GM23248 (cell line): ENCODE measurements around a stretch of chr14.

DNA sequence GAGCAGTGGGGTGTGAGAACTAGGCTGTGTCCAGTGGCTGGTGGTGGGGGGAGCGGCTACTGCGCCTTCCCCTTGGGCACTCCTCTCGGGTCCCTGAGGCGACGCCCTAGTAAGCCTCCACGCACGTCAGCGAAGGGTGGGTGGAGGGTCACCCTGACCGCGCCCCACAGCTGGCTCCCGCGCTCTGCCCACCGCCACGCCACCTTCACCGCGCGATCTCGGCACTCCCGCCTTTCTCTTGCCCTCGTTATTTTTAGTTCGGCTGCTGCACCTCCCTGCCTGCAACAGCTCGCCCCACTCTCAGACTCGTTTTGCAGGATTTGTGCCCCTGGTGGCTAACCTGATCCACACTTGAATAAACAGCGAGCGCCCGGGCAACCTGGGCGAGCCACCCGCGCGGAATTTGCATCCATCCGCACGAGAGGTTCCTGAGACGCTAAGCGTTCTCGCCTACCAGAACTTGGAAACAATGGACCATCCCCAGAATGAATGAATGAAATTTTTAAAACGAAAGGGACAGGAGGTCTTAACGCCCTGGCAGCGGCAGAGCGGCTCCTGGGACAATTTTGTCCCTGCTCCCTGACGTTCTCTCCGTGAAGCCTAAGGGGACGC, 7.0 kb upstream of the BMP4 start:
- RAMPAGE, long total RNA, result no peak

- RAMPAGE, long total RNA, result no peak
Observed at GRCh38 chr14:54364566-54365481, 32.0 kb upstream of the CDKN3 start.

DNA sequence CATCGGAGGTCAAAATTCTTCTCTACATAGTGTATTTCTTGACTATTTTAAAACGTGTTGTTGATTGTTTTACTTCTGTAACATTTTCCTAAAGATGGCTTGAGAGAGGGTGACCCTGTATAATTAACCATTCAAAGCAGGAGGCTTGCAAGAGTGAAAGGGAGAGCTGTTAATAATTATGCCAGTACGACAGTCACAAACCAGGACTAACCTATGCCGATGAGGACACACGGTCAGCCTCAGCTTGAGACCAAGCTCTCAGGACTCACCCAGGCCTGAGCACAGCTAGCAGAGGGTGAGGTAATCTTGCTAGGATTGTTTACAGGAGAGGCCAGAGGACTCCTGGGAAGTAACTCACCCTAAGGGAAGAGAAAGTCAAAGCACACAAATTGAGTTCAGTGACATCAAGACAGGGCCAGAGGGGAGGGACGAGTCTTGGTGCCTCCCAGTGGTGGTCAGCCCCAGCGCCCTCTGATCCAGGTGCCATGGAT, 29.8 kb upstream of the CDKN3 start:
- RAMPAGE, long total RNA, result no peak

DNA sequence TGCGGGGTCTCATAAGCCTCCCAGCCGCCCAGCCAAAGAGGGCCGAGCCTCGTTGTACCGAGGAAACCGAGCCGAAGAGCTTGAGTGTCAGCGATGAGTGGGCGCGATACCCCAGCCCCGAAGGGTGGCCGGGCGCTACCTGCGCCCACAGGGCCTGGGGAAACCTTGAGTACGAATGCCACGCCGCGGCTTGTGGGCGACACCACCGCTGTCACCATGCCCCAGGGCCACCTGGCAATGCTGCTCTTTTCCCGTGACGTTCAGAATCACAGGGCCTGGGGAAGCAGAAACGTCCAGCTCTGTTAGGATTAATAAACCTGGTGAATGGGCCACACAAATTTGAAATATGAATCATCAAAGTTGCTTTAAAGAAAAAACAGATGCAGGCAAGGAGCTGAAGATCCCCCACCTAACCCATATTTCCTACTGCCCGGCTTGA, 541 bp downstream of the CDKN3 start:
- RAMPAGE, long total RNA, result no peak

DNA sequence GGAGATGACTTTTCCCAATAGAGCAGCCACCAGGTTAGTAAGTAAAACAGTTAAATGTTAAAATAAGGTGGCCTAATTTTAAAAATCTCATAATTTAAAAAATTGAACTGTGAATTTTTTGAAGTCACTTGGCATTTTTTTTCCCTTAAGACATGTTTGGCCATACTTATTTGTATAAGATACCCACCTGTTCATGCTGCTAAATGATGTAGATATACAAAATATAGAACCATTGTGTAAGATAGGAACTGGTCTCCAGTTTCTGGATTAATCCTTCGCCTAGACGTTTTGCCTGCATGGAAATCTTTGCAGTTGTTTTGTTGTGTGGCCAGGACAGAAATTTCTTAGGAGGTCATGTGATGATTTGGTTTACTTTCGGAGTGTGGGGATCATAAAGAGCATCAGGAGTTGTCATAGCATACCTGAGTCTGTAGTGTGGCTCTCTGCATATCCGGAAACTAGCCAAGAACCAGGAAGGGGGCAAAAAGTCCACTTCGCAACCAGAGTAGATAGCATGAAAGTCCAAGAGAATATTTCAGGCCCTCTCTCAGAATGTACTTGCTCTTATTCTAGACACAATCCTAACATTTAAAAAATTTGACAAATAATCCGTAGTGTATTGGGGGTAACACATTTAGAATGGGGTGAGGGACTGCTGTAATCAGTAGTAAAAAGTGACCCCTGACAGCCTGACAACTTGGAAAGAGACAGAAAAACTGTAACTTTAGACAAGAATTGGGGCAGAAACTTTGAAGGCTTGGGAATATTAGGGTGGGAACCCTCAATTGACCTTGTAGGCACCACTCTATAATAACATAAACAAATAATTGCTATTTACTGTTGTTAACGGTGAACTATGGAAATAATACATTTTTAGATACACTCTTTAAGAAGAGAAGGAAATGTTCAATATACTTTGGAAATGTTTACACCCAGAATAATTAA, 3.2 kb downstream of the SAMD4A start:
- RAMPAGE, long total RNA, result no peak

DNA sequence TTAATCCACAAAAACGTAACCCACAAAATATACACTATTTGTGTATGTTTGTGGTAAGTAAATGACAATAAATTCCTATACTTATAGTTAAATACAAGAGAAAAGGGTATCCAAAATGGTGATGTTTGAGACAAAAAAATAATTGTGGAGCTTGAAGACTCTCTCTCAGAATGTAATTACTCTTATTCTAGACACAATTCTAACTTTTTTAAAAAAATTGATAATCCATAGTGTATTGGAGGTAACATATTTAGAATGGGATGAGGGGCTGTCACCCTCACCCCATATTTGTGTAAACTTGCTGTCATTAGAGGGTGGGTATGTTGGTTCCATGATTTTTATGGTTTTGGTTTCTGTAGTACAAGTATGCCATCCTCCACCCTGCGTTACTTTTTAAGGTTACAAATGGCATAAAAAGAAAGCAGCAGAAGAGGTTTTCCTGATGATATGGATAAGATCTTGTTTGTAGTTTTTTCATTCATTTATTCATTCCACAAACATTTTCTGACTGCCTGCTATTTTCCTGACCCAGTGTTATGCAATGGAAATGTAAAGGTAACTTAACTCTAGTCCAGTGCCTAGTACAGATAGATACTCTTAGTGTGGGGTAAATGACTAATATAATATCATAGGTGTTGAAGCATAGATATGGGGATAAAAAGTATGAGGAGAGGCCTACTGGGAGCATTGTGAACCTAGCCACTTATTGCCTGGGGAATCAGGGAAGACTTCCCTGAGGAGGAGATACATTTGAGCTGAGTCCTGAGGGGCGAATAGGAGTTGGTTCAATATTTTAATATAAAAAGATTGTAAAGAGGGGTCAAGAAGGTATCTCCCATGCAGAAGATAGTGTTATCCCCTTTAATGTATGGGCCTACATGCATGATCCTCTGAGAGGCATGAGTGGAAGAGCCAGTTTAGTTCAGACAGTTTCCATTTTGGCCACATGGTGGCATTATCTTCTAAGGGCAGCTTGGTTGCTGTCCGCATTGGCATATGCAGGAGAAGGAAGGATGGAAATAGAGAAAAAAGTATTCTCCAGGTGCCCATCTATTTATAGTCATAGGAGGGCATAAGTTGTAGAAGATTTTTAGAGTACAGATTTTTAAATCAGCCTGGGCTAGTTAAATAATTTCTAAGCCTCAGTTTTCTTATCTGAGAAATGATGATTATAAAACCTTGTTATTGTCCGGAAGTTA, 5.0 kb downstream of the SAMD4A start:
- RAMPAGE, long total RNA, result no peak

DNA sequence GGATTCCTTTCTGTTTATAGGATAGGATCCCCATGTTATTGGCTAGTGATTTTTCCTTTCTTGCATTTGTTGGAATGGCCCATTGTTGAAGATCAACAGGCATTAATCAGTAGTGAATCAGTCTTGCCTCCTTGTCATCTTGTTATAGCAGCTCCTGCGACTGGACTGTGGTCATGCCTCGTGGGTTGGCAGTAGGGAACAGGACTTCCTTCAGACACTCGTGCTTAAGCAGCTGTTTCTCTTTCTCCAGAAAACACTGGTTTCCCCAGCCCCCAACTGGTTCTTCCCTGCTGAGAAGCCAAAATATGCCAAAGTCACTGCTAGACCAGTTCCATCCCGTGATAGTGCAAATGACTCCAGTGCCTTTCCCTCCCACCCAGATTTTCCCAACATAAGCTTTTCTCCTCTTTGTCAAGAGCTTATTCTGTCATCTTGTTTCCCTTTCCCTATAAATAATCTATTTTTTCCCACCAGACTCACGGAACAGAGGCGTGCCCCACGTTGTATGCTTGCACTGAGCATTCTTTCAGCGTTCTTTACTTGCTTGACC, 83.5 kb downstream of the SAMD4A start:
- RAMPAGE, long total RNA, result no peak

- RAMPAGE, long total RNA, result no peak
Observed at GRCh38 chr14:54669553-54670467, 102.9 kb downstream of the SAMD4A start.

- RAMPAGE, long total RNA, result no peak
Observed at GRCh38 chr14:54707507-54708396, 140.8 kb downstream of the SAMD4A start.

- RAMPAGE, long total RNA, result no peak
Observed at GRCh38 chr14:54785105-54785773, 117.4 kb downstream of the GCH1 start.

- RAMPAGE, long total RNA, result no peak
Observed at GRCh38 chr14:54844487-54844893, 58.1 kb downstream of the GCH1 start.

DNA sequence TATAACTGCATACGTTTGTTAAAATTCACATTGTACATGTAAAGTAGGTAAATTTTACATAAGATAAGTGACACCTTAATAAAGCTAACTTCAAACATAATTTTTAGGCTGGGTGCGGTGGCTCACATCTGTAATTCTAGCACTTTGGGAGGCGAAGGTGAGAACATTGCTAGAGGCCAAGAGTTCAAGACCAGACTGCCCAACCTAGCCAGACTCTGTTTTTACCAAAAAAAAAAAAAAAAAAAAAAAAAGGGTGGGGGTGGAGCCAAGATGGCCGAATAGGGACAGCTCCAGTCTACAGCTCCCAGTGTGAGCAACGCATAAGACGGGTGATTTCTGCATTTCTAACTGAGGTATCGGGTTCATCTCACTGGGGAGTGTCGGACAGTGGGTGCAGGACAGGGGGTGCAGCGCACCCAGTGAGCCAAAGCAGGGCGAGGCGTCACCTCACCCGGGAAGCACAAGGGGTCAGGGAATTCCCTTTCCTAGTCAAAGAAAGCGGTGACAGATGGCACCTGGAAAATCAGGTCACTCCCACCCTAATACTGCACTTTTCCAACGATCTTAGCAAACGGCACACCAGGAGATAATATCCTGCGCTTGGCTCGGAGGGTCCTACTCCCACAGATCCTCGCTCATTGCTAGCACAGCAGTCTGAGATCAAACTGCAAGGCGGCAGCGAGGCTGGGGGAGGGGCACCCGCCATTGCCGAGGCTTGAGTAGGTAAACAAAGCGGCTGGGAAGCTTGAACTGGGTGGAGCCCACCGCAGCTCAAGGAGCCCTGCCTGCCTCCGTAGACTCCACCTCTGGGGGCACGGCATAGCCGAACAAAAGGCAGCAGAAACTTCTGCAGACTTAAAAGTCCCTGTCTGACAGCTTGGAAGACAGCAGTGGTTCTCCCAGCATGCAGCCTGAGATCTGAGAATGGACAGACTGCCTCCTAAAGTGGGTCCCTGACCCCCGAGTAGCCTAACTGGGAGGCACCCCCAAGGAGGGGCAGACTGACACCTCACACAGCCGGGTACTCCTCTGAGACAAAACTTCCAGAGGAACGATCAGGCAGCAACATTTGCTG, 32.2 kb downstream of the GCH1 start:
- RAMPAGE, long total RNA, result no peak

DNA sequence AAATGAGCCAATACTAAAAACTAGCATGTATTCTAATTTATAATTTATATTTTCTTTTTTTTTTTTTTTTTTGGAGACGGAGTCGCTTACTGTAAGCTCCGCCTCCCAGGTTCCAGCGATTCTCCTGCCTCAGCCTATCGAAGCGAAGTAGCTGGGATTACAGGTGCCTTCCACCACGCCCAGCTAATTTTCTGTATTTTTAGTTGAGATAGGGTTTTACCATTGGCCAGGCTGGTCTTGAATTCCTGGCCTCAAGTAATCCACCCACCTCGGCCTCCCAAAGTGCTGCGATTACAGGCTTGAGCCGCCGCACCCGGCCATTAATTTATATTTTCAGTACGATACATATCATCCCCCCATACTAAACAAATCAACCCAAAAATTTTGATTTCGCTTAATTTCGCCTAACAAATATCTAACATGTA, 2.7 kb downstream of the MAPK1IP1L start:
- RAMPAGE, long total RNA, result no peak

GRCh38 chr14:55074465-55075366, 23.3 kb downstream of the MAPK1IP1L start:
- RAMPAGE, long total RNA, result no peak

DNA sequence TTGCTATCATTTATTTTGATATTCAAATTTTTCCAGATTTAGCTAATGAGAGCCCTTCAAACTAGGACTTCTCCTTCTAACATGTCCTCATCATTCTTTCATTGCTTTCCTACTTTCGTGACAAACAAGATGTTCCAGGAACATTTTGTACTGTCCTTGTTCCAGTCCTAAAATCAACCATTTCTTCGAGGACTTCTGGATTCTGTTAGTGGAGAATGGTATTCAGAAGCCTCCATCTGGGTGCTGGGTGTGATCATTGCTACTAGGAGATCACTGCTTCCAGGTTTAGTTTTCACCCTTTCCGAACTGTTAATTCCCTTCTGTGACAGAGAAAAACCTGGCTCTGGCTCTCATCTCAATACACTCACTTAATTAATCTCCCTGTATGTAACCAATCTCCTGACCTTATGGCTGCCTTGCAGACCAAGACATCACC, 29.5 kb upstream of the FBXO34 start:
- RAMPAGE, long total RNA, result no peak

DNA sequence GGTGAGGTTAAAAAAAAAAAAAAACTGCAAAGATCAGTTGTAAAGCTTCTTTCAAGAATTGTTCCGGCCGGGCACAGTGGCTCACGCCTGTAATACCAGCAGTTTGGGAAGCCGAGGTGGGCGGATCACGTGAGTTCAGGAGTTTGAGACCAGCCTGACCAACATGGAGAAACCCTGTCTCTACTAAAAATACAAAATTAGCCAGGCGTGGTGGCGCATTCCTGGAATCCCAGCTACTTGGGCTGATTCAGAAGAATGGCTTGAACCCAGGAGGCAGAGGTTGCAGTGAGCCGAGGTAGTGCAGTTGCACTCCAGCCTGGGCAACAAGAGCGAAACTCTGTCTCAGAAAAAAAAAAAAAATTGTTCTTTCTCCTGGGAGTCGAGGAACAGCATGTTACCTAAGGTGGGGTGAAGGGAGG, 13.8 kb downstream of the FBXO34 start:
- RAMPAGE, long total RNA, result no peak

GRCh38 chr14:55297768-55298903, 26.9 kb downstream of the FBXO34 start:
- RAMPAGE, long total RNA, result no peak

DNA sequence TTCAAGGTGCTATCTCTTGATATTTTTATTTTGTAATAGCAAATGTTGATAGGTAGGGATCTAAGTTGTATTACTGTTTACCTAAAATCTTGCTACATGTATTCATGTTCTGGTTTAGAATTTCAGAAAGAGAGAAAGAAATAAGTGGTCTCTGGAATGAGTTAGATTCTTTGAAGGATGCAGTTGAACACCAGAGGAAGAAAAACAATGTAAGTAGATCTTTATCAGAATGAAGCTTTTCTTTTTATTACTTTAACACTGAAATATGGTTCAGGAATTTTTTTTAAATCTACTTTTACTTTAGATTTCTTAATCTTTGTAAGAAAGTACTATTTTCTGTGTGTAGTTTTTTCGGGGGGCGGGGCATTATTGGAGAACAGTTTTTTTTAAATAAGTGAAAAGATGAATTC, 81.4 kb downstream of the KTN1 start:
- RAMPAGE, long total RNA, result no peak

GRCh38 chr14:55705872-55706530, 126.0 kb downstream of the KTN1 start:
- RAMPAGE, long total RNA, result no peak

GRCh38 chr14:55796486-55797016, 216.5 kb downstream of the KTN1 start:
- RAMPAGE, long total RNA, result no peak